Vein endothelial cell (primary cell): ENCODE results near the genes NPHP4 and ZBTB48.

DNA sequence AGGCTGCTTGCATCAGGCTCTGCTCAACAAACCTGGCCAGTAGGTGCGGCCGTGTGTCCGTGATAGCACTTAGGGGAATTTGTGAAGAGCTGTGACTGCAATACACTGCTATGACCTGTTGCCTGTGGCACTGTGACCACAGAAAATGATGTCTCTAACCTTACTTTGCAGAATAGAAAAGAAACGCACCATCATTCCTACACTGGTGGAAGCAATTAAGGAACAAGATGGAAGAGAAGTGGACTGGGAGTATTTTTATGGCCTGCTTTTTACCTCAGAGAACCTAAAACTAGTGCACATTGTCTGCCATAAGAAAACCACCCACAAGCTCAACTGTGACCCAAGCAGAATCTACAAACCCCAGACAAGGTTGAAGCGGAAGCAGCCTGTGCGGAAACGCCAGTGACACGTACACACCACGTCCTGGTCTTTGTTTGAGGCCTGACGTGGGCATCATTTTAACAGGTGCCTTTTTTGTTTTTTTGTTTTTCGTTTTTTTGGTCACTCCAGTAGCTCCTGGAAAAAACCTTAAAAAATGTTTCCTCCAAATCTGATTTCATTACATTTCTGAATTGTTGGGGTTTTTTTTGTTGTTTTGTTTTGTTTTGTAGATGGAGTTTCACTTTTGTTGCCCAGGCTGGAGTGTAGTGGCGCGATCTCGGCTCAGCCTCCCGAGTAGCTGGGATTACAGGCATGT lies 16.6 kb downstream of the C1orf174 start:
- CAGE, long polyA plus RNA, result no peak

DNA sequence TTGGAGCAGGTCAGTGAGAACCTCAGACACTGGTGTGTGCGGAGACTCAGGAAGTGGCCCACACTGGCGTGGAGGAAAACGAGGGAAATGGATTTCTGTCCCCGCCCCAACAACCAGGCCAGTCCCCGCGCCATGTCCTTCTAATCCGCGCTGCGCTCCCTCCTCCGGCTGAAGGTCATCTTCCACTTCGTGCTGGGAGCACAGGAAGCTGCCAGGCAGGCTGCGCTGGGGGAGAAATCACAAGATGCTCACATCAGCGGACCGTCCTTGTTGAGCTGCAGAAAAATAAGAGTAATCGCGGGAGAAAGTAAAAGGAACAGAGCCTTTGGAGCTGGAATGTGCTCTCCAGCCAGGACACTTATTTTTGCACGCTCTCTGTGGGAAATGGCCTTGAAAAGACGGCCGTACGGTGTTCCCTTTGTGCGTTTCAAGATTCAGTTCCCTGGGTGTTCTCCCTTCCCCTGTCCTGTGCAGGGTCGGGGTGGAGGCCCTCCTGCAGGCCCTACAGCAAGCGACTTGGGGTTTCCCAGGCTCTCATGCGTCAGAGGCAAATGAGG lies 16.3 kb upstream of the AJAP1 start:
- CAGE, long polyA plus RNA, result no peak

GRCh38 chr1:4656267-4656669 lies 1.9 kb downstream of the AJAP1 start:
- CAGE, long polyA plus RNA, result no peak

GRCh38 chr1:4801494-4801896 lies 147.1 kb downstream of the AJAP1 start:
- CAGE, long polyA plus RNA, result no peak

DNA sequence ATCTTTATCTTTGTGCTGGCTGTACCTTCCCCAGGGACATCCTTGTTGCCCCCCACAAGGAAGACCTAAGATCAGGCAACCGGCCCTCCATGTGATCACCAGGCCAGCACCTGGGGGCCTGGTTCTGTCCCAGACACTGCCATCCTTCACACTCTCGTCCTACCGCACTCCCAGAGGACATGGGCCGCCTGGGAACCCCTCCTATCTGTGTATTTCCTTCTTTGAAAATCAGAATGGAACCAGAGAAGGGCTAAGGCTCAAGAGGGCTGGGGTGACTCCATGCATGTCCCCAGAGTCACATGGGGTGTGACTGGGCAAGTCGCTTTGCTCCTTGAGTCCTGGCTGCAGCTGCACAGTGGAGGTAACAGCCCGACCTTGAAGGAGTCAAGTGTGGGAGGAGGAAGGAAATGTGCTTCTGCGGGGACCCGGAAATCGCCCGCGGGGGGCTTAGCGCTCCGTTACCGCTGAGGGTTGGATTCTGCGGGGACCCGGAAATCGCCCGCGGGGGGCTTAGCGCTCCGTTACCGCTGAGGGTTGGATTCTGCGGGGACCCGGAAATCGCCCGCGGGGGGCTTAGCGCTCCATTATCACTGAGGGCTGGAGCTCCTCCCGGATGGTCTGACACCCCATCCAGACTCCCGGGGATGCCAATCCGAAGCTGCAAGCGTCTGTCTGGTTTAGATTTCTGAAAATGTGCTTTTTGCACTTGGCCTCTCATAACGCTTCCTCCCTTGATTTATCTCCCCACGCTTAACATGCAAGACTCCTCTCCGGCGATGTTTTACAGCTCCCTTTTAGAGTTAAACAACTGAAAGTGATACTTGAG lies 278.9 kb downstream of the NPHP4 start:
- CAGE, long polyA plus RNA, result no peak

DNA sequence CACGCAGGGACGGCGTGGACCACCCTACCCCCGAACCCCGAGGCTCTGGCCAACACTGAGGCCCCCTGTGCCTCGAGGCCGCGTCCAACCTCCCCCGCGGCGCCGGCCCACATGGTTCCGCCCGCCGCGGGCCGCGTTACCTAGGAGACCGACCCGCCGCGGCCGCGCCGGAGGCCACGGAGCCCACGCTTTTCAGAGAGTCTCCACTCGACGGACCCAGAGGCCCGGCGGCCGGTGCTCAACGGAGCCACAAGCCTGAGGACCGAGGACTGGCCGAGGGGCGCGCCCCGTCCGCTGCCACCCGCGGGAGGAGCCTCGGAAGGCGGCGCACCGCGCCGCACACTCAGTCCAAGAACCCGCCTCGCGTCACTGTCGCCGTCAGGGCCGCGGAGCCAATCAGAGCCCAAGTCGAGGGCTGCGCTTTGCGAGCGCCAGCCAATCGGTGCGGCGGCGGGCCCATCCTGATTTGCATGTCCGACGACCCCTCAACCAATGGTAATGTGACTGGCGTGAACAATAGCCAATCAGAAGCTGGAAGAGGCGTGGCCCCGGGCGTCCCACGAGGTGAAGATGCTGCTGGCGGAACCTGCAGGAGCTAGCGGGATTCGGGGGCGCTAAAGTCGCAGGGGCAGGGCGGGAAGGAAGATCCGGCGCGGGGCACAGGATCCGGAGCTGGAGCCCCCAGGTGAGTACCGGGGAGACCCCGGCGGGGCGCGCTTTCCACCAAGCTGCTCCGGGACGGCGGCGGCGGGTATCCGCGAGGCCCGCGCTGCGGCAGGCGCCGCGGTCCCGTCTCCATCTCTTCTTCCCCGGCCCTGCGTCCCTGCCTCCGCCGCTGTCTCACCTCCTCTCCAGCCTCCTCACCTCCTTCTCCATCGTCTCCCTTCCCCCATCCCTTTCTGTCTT lies at the start of gene NPHP4:
NPHP4 (minus strand) TSS at position 322 of the 906 bp plus-strand sequence.
- CAGE, long polyA plus RNA, result no peak

DNA sequence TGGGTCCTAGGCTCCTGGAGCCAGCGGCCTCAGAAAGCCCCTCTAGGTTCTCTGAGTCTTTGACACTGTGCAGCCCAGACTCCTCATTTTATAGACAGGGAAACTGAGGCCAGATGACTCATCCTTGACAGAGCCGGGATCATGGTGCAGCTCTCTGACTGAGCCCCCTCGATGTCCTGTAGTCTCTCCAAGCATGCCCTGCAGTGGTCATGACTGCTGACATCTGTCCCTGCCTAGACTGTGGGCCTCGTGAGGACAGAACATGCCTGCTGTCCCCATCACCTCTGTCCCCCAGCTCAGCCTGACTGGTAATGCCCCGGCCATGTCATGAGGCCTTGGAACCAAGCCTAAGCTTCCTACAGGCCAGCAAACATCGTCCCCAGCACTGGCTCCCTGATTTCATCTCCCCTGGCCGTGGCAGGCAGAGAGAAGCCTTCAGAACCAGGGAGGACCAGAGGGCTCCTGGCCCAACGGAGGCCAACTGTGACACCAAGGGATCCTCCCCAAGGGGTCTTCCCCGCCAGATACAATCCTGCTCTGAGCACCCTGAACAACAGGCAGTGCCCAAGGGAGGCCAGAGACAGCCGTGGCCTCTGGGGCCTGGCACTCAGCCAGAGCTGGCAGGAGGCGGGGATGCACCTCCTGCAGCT lies 9.7 kb upstream of the NPHP4 start:
- CAGE, long polyA plus RNA, result no peak

- CAGE, long polyA plus RNA, result no peak
Observed at GRCh38 chr1:6014095-6014958, 22.1 kb upstream of the NPHP4 start.

GRCh38 chr1:6025124-6025834 lies 20.4 kb upstream of the KCNAB2 start:
- CAGE, long polyA plus RNA, result no peak

GRCh38 chr1:6179008-6179459 lies 1.1 kb downstream of the CHD5 start:
- CAGE, long polyA plus RNA, result no peak

DNA sequence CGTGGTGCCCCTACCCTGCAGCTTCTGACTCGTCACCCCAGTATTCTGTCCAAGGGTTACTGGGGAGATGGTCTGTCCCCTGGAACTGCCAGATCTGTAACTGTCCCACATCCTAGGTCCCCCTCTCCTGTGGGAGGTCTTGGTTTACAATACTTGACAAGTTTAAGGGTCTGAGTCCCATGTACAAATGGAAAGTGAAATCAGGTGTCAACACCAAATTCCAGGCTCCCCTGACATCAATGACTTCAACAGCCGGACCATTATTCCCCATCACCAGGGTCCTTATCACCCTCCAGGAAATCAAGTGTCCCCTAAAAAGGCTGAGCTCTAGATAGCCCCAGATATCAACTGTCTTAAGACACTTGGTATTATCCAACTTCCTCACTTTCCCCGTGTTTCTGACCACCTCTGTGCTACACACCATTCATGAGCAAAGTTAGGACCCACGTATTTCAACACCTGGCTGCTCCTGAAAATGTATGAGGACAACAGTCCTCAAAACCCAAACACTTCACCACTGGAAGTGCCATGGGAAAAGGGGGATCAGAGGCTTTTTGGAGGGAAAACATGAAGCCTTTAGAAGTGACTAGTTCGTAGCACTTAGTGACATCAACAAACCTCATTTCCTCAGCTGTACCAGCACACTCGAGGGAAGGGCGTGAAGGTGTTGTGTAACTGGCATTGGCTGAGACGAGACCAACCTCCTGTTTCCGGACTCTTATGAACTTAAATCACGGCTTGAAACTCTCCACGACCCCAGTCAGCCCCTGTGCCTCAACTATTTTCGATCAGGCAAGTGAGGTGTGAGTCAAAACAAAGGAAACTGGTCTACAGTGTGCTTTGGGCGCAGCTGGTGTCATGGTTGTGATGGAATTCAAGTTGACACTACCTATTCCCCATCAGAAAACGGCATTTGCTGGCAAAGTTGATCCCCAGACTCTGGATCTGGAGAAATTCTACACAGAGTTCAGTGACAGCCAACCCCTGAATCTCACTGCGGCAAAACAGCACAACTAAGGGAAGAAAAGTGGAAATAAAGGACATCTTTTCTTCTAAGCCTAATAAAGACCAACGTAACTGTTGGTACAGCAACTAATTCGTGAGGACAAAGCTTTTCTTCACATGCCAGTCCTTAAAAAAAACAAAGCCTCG lies 4.1 kb upstream of the CHD5 start:
- CAGE, long polyA plus RNA, result no peak

DNA sequence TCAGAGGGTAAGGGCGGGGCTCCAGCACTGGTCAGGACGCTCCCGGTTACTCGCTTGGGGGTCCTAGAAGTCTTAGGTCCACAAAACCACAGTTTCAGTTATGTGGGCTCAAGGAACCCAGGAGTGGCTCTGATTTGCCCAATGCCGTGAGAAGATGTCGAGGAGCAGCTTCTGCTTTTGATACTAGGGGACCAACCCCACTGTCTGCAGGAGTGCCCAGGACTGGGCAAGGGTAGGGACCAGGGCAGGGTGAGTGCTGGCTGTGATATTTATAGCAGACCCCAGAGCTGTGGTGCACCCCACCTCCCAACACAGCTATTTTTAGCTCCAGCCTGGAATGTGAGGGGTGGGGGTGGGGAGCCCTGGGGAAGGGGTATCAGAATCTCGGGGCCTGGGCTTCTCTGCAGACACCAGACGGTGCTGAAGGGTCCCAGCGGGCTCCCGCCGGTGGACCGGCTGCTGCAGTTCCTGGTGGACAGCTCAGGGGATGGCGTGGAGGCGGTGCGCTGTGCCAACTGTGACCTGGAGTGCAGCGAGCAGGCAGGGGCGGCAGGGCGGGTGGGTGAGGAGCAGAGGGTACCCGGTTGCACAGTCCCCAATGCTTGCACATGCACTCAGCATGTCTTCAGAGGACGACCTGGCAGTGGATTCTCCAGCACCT lies 1.2 kb downstream of the RNF207 start:
- CAGE, long polyA plus RNA, result no peak

GRCh38 chr1:6245337-6246689 lies 1.8 kb downstream of the HES3 start:
- CAGE, long polyA plus RNA, result no peak

DNA sequence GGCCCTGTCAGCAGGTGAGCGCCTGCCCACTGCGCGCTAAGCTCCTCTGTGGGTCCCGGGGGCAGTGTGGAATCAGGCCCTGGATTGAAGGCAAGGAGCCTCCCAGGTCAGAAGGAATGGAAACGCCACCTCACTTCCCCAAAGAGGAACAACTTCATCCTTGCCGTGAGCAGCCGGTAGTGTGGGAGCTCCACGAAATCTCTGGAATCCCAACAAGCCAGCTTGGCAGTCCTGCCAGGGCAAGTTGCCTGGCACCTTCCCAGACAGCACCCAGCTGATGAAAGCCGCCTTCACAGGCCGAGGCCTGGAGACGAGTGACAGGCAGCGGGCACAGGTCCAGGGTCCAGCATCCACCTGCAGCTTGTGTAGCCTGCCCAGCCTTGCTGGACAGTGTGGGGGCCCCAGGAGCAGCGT lies 43.2 kb downstream of the ACOT7 start:
- CAGE, long polyA plus RNA, result no peak

DNA sequence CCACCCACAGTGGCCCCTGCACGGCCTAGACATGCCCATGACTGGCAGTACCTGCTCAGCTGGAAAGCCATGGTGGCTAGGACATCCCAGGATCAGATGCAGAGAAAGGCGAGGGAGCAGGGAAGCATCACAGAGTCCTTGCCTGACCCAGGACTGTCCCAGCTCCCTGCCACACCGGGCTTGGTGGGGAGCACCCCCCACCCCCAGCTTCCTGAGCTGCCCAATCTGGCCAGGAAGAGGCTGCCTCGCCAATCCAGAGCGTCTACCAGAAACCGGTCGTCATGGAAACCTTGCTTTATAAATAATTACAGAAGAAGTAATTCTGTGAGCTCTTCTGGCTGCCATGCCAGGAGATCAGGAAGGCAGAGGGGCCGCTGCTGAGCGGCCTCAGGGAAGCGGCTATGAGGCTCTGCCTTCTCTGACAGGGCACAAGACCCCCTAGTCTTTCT lies 34.8 kb downstream of the ACOT7 start:
- CAGE, long polyA plus RNA, result no peak

DNA sequence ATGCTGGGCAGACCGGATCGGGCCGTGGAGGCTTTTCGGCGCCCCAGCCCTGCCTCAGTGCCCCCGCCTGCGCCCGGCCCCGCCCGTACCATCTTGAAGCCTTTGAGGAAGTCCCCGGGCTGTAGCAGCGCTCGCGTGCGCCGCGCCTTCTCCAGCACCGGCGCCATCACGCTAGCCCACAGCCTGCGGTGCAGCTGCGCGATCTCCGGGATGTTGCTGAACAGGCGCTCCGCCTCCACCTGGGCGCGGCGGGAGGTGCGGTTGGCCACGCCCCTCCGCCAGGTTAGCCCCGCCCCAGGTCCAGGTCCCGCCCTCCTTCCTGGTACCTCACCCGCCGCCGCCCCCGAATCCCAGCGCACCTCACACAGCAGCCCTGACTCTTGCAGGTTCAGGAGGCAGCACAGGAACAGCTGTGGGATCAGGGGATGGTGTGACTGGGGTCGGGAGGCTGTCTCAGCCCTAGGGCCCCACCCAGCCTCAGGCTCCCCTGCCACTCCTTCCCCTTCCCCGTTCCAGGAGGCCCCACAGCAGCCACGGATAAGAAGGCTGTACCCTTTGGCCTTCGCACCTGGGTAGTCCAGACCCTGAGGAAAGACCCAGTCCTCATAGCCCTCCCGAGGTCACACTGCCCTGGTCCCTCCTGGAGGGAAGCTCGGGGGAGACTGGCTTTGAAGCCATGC lies 5.6 kb upstream of the TNFRSF25 start:
- CAGE, long polyA plus RNA, result no peak

DNA sequence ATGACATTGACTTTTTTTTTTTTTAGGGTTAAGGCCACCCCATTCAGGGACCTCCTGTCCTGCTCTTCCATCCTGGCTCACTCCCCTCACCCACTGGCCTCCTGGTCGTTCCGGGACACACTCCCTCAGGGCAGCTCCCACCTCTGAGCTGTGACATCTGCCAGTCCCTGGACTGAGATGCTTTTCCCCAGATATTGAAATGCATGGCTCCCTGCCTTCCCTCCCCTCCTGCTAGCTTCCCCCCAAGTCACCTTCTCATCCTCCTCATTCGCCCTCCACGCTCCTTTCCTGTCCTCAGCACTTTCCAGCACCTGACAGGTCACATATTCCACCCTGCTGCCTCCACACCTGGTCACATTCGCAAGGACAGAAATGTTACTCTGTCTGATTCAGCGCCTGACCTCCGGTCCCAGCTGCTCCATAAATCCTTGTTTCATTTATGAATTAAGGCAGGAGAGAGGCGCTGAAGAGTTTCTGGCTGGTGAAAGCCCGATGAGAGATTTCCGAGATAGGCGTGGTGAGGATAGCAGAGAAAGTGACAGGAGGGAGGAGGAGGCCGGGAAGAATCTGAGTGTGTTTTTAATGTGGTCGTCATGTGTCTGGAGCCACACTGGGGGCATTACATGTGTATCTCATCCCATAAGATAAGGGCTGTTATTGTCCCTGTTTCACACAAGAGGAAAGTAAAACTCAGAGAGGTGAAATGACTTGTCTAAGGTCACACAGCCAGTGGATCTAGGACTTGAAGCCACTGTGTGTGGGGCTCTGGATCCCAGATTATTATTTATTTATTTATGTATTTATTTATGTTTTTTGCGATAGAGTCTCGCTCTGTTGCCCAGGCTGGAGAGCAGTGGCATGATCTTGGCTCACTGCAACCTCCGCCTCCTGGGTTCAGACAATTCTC lies 9.3 kb downstream of the PLEKHG5 start:
- CAGE, long polyA plus RNA, result no peak

DNA sequence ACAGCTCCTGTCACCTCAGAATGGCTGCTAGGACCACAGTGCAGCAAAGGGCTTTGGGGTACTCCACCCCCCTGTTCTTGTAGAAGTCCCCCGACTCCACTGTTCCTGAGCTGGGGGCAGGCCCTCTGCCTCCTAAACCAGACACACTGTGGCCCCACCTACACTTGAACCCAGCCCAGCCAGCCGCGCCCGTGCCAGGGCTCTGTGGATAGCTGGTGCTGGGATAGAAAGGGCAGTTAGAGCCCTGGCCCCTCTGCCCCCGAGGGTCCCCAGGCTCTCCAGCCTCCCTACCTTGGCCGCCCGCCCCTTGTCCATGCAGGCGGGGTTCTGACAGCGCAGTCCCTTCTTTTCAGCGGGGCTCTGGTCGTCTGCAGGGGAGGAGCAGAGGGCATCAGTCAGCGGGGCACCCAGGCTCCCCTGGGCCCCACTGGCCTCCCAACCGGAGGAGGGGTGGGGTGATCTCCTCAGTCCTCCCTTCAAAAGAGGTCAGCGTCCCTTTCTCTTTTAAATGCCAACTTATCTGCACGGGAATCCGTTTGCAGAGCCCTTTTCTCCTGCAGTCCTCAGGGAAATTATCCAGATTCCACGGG lies 4.8 kb upstream of the PLEKHG5 start:
- CAGE, long polyA plus RNA, result no peak

- CAGE, long polyA plus RNA, result no peak
Observed at GRCh38 chr1:6546843-6547458, 7.4 kb downstream of the NOL9 start.

DNA sequence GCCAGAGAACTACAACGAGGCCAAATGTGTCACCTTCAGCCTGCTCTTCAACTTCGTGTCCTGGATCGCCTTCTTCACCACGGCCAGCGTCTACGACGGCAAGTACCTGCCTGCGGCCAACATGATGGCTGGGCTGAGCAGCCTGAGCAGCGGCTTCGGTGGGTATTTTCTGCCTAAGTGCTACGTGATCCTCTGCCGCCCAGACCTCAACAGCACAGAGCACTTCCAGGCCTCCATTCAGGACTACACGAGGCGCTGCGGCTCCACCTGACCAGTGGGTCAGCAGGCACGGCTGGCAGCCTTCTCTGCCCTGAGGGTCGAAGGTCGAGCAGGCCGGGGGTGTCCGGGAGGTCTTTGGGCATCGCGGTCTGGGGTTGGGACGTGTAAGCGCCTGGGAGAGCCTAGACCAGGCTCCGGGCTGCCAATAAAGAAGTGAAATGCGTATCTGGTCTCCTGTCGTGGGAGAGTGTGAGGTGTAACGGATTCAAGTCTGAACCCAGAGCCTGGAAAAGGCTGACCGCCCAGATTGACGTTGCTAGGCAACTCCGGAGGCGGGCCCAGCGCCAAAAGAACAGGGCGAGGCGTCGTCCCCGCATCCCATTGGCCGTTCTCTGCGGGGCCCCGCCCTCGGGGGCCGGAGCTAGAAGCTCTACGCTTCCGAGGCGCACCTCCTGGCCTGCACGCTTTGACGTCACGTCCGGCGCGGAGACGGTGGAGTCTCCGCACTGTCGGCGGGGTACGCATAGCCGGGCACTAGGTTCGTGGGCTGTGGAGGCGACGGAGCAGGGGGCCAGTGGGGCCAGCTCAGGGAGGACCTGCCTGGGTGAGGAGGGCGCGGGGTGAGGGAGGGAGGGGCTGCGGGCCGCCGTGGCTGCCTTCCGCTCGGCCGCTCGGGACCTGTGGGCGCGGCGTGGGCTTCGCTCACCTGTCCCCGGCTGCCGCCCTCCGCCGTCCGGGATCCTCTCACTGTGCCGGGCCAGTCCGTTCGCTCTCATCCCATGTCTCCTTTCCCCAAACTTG lies at the start of gene ZBTB48:
ZBTB48 (plus strand) TSS at position 681 of the 1,020 bp plus-strand sequence.
- CAGE, long polyA plus RNA, result no peak